ENCODE results near the gene SUCLA2.

GRCh38 chr13:46551568-46552204, 1.3 kb upstream of the LRCH1 start:
- PRO-cap: unidirectional peak, plus-strand start at chr13:46551779

GRCh38 chr13:46556460-46557128, 3.6 kb downstream of the LRCH1 start:
- PRO-cap: no peak

DNA sequence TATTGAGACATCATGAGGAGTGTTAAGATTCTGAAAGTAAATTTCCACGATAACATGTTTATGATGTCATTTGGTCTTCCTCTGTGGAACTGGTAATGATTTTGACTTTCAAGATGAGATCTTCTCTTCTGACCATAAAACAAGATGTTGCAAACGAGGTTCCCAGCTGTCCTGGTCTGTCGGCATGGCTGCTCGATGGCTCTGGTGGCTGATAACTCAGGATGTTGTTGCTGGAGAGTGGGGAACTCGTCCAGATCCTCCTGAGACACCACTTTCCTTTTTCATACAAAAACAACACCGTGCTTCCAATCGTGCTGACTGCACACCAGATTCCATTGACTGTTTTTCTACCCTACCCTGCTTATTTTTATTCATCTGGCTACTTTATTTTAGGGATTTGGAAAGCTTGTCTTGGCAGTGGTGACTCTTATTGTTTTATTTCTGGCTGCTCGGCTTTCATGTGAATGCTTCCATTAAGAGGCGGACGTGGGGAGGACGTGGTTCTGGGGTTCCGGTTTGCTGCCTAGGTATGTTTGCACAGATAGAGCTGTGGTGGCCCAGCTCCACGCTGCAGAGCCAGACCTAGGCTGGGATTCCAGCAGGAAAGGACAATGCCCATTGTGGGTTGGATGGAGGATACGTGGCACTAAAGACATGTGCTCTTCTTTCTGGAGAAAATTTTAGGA, 88.6 kb downstream of the LRCH1 start:
- PRO-cap: no peak

GRCh38 chr13:46655808-46656211, 102.8 kb downstream of the LRCH1 start:
- PRO-cap: no peak

- PRO-cap: no peak
Observed at GRCh38 chr13:46667911-46668265, 114.9 kb downstream of the LRCH1 start.

GRCh38 chr13:47835794-47836448, 165.2 kb downstream of the SUCLA2 start:
- PRO-cap: no peak

GRCh38 chr13:48001156-48001949, at the start of gene SUCLA2:
SUCLA2 (minus strand) TSS chr13:48001273.
- PRO-cap: bidirectional peak, plus-strand start at chr13:48001380, minus-strand start at chr13:48001296

- PRO-cap: no peak
Observed at GRCh38 chr13:48155737-48156214, 60.9 kb upstream of the MED4 start.

DNA sequence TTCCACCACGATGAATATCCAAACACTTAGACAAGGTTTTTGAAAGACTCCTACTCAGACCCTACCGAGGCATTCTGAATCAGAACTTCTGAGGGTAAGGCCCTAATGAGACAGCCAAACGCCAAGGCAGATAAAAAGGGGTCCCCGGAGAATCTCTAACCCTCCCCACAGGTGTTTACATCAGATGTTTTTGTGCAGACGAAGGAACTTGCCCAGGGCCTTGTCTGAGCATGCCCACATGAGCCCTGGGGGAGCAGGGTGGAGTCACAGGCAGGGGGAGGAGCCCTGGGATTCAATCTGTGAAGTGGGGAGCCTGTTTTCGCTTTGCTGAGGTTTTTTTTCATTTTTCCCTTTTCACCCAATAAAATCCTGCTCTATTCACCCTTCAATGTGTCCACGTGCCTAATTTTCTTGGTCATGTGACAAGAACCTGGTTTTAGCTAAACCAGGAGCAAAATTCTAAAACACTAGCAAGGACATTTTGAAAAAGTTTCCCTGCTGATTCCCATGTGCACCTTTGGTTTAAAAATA, 61.6 kb upstream of the MED4 start:
- PRO-cap: no peak

GRCh38 chr13:48160659-48161320, 65.9 kb upstream of the MED4 start:
- PRO-cap: no peak

DNA sequence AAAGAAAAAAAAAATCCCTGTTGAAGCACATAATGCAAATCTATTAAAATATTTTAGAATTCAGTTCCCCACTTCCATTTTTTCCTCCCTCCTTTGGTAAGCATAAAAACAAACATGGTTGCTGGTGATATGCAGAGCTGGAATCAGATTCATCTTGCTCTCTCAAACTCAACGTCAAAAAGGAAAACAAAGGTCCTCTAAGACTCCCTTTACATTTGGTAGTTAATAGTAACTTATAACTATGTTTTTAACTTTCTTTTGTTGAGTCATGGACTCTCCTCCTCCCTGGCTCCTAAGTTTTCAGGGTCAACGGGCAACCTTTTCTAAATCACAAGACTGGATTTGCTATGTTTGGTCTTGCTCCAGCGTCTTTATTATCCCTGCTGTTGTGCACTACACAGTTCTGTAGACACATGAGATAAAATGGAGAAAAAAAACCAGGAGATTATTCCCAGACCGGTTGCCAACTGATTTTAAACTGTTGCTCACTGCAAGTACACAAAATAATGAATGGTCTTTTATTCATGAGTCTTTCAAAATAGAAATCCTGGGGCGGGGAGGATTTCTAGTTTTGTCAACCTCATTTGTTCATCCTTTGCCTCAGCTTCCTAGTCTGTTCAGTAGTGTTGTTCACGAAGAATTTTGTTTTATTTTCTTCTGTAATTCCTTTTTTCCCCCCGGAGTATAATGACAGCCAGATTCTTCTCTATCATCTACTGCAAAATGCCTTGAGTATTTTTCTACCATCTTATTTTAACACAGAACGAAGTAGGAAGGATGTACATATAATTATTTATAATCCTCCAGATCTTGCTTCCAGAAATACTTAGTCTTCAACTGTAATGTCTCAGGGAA, 1.8 kb upstream of the ITM2B start:
- PRO-cap: no peak

DNA sequence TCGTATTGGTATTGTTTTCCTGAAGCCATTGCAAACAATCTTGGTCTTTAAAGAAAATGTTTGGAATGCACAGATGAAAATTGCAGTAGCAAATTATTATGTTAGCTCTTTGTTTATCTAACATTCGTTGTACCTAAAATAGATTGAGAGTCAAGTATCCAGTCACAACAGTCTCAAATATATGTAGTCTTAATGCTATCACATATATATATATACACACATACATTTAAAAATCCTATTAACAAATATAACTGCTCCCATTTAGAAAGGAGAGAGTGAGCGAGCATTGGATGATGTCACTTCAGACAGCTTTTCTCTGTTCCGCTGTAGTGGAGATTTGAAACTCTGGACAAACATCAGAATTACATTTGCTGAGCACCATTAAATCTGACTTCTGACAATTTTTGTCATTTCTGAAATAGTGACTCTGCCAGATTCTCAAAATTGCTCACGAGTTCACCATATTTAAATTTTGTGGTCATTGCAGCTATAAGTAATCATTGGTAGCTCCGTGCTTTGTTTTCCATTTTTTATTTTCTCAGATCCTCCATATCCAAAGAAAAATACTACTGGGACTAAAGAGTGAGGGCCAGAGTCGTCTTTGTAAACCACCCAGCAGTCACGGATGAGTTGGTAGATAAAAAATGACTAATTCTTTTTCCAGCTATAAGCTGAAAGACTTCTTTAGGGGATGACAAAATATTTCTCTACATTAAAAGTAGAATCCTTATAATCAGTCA, 2.0 kb downstream of the ITM2B start:
- PRO-cap: no peak

DNA sequence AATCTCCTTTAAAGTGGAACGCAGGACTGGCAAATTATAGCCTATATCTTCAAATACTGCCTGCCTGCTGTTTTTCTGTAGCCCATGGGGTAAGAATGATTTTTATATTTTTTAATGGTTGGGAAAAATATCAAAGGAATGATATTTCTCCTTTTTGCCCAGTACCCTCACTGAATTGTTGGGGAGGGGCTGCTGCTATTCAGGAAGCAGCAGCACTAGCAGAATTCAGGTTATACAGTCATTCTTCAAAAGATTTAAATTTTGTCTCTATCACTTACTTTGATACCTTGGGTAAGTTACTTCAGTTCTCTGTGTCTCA, 6.7 kb downstream of the ITM2B start:
- PRO-cap: no peak

DNA sequence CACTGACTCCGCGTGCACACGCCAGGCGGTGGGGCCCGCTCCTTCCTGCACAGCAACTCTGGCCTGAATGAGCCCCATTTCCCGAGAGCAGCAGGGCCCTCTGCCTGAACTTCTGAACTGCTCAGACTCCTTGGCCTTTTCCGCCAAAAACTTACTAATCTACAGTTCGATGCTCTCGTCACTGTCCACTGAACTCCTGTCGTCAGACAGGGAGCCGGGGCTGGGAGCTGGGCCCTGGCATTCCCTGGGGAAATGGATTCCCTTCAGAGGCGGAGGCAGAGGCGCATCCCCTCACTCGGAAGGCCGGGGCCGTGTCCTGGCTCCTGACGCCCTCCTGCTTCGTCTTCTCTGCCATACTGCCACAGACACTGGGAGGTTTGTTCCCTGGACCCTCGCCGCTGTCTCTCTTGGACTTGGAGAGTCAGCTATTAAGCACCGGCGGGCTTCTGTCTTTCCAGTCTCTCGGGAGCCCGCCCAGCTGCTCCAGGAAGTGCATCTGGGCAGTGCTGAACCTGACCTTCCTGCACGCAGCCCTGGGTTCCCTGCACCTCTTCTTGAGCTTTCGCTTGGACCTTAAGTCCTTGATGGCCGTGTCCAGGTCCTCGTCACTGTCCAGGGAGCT, 14.4 kb downstream of the RB1 start:
- PRO-cap: no peak

- PRO-cap: no peak
Observed at GRCh38 chr13:48464824-48465496, 52.0 kb upstream of the LPAR6 start.

GRCh38 chr13:48577050-48577406, 44.1 kb upstream of the RCBTB2 start:
- PRO-cap: no peak

GRCh38 chr13:48578789-48579660, 46.1 kb upstream of the RCBTB2 start:
- PRO-cap: no peak

DNA sequence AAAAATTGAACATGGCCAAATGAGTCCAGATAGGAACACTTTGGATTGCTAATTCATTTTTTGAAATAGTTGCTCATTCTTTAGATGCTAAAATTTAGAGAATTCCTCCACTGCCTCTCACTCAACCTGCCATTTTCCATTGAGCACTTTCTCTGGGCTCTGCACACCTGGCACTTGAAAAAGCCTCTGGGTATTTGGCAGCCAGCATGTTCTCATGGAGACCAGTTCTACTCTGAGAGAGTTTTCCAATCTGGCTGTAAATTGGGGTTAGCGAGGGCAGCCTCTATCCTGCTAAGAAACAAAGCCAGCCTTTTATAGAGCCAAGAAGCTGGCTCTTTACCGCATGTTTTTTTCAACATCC, 52.5 kb upstream of the RCBTB2 start:
- PRO-cap: no peak

DNA sequence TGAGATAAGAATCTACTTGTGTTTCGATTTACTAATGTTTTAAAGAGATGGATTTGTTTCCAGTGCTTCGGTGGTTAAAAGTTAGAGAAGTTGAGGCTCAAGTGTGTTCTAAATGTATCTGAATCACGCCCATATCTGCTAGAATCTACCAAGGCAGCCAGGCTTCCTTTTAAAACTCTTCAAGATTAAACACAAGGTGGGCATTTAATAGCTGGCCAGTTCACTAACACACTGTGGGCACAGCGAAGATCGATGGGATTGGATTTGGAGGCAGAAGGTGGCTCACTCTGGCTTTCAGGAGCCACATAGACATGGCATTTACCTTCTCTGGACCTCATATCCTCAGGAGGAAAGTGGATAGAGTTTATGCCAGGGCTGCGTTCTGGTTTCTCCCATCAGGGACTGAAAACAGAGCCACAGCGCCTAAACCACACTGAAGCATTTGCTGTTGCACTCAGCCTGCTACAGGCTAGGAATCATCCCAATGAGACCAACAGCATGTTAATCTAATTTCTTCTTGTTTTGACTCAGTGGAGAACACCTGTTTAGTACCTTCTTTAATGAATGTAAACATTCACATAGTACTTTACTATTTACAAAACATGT, 1.5 kb downstream of the CYSLTR2 start:
- PRO-cap: no peak

DNA sequence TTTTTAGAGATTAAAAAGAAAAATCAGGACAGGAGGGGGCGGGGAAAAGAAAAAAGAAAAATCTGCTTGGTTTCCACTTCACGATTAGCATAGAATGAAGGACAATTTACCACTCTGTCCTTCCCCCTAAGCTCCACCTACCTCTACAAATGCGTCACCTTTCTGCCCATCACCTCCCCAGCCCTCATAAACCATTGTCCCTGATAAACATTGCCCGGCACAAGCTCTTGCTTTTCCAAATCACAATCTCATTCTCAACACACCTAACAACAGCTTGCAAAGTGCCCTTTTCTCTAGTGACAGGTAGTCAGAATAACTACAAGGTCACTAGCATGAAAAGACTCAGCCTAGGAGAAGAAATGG, 116.5 kb upstream of the FNDC3A start:
- PRO-cap: no peak

Measured in jejunum (tissue), 1 donor.